ENCODE measurements around the gene SLC1A2.

DNA sequence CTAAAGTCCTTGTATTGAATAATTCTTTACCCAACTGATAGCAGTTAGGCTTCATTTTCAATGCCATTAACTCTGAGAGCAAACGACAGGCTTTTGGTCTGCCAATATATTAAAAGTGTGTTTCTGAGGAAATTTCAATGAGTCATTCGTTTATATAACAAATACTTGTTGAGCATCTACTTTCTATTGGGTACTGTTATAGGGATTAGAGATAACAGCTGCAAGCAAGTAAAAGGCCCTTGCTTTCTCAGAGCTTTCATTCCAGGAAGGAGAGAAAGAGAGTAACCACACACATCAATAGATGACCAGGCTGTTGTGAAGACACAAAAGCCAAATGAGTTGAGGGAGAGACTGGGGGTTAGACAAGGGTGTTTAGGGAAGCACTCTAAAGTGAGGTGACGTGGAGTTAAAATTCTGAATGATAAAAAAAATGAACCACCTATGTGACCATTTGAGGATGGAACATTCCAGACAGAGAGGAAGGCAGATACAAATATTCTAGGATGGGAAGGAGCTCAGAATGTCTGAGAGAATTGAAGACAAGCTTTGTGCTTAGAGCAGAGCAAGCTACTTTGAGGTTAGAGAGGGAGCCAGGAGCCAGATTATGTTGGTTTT lies 35.8 kb downstream of the CD44 start:
- RRBS: no CpG with 5 or more reads among the region's 3 CpGs

DNA sequence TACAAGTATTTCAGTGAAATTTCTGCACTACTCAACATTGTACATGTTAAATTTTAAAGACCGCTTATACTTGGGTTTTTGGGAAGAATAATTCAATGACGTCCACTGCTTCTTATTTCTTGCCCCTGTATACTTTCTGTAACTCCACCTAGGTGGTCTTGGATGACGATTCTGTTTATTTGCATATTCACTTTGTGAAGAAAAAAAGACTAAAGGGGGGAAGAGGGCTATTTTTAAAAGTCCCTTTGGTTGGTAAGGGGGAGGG lies 68.4 kb downstream of the CD44 start:
- RRBS: no CpG with 5 or more reads among the region's 3 CpGs

DNA sequence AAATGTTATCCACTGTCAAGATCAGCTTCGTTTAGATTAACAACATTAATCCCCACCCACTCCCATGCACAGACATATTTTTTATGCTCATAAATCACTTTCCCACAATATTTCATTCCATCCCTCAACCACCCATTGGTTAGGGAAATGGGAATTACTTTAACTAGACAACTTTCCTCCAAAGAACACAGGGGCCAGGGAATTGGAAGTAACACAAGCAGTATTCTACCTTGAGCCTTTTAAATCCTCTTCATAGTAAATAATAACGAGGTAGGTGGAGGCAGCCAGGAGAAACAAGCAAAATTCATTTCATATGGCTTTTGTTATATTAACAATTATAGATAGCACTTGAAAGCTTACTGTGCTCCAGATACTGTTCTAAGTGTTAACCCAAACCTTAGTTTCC lies 87.2 kb downstream of the CD44 start:
- RRBS: no CpG with 5 or more reads among the region's 2 CpGs

GRCh38 chr11:35308067-35308560 lies 111.2 kb downstream of the SLC1A2 start:
- RRBS: no CpG with 5 or more reads among the region's 10 CpGs

DNA sequence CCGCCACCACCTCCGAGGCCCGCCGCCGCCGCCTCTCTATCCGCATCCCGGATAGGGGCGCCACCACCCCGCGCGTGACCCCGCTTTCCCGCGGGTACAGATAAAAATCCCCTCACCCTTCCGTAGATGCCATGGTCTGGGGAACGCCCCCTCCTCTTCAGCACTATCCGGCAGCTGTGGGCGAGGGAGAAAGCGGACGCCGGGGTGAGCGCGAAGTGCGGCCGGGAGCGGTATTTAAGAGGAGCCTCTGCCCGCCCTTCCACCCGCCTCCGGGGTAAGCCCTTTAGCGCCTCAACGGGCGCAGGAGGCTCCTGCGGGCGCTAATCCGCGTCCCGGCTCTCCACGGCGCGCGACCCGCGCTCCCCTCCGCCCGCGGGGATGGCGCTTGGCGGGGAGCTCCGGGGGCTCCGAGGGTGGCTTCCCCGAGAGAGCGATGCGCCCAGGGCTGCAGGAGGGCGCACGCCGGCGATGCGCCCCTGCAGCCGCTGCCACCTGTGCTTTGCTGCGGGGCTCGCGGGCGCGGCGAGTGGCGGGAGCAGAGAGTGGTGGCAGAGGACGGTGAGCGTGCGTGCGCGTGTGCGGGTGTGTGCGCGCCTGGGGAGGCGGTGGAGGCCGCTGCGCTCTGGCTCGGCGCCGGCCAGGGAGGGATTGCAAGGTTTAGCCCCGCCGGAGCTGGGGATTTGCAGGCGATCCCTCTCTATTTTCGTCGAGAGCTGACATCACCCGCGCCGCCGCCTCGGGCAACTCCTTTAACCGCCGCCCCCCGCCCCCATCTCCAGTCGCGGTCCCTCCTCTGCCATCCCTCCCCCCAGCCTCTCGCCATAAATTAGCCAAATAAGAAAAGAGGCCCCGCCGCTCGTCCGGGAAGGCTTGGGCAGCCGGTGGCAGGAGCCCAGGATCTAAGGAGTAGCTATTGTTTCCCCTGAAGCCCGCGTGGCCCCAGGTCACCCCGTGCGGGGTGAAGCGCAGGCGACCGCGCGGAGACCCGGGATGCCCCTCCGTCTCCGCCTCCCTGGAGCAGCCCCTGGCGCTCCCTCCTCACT lies at the start of gene SLC1A2:
Gene SLC1A2 (minus strand): TSS at position 725 of the 1,043 bp plus-strand sequence.
- RRBS: 6% methylated on average over 57 of the region's 115 CpGs

- RRBS: no CpG with 5 or more reads among the region's 4 CpGs
Measured at GRCh38 chr11:36007277-36007716, 63.4 kb downstream of the LDLRAD3 start.

- RRBS: no CpG with 5 or more reads among the region's 2 CpGs
Measured at GRCh38 chr11:36388088-36388287, 91.9 kb downstream of the PRR5L start.

GRCh38 chr11:36410966-36411846 lies 98.9 kb downstream of the TRAF6 start:
- RRBS: no CpG with 5 or more reads among the region's 15 CpGs

GRCh38 chr11:36453636-36454030 lies 56.4 kb downstream of the TRAF6 start:
- RRBS: no CpG with 5 or more reads among the region's 3 CpGs

GRCh38 chr11:40453360-40453830 lies 1006.1 kb downstream of the LRRC4C start:
- RRBS: no CpG with 5 or more reads among the region's 3 CpGs

DNA sequence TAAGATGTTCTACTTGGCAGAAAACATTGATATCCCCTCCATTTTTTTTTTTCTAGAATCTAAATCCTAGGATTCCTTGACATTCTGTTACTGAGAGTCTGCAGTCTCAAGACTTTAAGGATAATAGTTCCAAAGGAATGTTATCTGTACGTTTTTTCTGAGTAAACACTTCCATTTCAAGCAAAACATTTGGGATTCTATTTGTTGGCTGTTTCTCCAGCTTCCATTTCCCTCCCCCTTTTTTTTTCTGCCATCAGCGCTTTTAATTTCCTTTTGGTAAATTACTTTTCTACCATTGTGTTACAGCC lies 402.1 kb upstream of the LRRC4C start:
- RRBS: no CpG with 5 or more reads among the region's 2 CpGs

GRCh38 chr11:43422376-43423578 lies 64.1 kb downstream of the TTC17 start:
- RRBS: no CpG with 5 or more reads among the region's 6 CpGs

- RRBS: 3% methylated on average over 3 of the region's 35 CpGs
Measured at GRCh38 chr11:43643795-43644703, 36.5 kb upstream of the HSD17B12 start.

DNA sequence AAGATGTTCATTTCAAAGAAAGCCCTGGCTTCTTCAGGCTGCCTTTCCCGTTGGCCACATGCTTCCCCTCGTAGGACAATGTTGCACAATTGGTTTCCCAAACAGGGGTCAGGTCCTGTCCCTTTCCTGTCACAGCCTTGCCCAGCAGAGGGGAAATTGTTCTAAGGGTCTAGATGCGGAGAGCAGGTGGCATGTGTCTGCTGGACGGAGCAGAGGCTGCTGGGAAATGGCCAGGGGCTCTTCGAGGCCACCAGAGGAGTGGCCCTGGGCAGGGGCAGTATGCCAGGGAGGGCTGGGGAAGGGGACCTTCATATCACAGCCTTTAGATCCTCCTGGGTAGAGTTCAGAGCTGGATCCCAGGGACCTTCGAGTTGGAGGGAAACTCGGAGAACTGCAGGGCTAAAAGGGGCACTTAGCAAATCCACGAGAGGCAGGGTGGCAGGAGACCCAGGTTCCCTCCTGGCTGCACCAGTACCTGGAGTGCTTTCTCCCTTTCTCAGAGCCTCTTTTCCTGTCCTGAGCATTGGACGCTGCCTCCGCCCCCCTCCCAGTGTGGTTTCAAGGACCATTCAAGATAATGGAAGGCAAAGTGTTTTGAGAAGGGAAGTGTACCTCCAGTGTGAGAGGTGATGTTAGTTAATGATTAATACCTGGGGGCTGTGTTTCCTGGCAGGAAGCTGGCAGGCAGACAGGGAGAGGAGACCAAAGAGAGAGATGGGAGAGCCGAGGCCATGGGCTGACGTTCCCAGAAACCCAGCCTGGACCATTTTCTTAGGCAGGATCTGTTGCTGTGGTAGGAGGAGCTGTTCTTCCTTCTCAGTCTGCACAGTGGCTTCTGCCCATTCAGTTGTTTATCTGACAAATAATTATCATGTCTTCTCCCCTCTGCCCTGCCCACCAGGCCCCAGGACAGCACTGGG lies 42.5 kb downstream of the C11orf96 start:
- RRBS: no CpG with 5 or more reads among the region's 12 CpGs

- RRBS: no CpG with 5 or more reads among the region's 6 CpGs
Measured at GRCh38 chr11:44067327-44067791, 1.3 kb downstream of the ACCS start.

- RRBS: no CpG with 5 or more reads among the region's 5 CpGs
Measured at GRCh38 chr11:44084015-44084421, 11.5 kb upstream of the EXT2 start.

DNA sequence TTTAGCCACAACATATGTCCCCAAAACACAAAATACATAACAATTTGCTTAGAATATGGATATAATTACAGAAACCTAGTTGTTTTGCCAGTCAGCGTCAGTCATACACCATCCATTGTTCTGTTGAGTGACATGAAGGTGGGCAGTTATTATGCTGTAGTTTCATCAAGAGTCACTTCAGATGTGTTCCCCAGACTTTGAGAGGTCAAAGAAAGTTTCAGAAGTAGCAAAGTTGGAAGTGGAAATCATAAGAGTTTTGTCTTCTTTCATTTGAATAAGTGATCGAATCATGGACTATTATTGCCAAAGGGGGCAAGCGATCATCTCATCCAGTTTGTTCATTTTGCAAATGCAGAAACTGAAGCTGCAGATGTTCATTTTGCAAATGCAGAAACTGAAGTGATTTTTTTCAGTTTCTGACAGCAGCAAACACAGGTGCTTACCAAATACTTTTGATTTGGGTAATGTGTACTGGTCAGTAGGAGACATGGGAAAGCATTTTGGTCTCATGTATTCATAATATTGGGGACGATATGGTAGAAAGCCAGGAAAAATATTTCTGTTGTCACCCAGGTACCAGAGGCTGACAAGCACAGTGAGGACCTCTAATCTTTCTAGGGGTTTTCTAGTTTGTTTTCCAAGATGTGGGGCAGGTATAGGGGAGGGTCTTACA lies 64.2 kb downstream of the ALX4 start:
- RRBS: no CpG with 5 or more reads among the region's 4 CpGs

- RRBS: no CpG with 5 or more reads among the region's 15 CpGs
Measured at GRCh38 chr11:44564174-44564954, 1.1 kb upstream of the CD82 start.

DNA sequence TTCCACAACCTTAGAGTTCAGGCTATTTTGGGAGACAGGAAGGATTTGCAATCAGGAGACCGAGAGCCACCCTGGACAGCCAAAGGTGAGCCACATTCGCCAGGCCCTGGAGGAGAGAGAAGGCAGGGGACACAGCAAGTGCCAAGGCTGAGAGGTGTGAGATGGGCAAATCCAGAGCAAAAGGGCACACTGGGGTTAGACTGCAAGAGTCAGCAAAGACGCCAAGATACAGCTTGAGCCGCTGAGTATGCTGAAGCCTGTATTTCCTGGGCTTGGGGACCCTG lies 66.4 kb downstream of the CD82 start:
- RRBS: no CpG with 5 or more reads among the region's 4 CpGs

Measured in PFSK-1 (cell line).